Epithelial cell of proximal tubule (primary cell): ENCODE measurements around a stretch of chr16.

- RAMPAGE, long total RNA: no peak
- RRBS: no CpG with 5 or more reads among the region's 12 CpGs
Measured at GRCh38 chr16:57675712-57676553, 7.8 kb downstream of the ADGRG3 start.

- RAMPAGE, long total RNA: no peak
- RRBS: no CpG with 5 or more reads among the region's 11 CpGs
Measured at GRCh38 chr16:57688509-57689363, 5.9 kb upstream of the DRC7 start.

- RAMPAGE, long total RNA: no peak
- RRBS: no CpG with 5 or more reads among the region's 19 CpGs
Measured at GRCh38 chr16:57689462-57690360, 4.9 kb upstream of the DRC7 start.

- RAMPAGE, long total RNA: no peak
- RRBS: no CpG with 5 or more reads among the region's 7 CpGs
Measured at GRCh38 chr16:57703812-57704211, 9.2 kb downstream of the DRC7 start.

- RAMPAGE, long total RNA: no peak
- RRBS: no CpG with 5 or more reads among the region's 13 CpGs
Measured at GRCh38 chr16:57764070-57764723, 28.6 kb downstream of the KATNB1 start.

DNA sequence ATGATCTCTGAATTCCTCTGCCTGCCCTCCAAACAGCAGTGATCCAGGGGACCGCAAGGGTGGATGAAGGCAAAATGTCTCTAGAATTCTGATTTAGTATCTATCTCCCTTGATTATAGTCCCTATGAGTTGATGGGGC, 1.4 kb upstream of the KIFC3 start:
- RAMPAGE, long total RNA: no peak
- RRBS: no CpG with 5 or more reads among the region's 1 CpG

DNA sequence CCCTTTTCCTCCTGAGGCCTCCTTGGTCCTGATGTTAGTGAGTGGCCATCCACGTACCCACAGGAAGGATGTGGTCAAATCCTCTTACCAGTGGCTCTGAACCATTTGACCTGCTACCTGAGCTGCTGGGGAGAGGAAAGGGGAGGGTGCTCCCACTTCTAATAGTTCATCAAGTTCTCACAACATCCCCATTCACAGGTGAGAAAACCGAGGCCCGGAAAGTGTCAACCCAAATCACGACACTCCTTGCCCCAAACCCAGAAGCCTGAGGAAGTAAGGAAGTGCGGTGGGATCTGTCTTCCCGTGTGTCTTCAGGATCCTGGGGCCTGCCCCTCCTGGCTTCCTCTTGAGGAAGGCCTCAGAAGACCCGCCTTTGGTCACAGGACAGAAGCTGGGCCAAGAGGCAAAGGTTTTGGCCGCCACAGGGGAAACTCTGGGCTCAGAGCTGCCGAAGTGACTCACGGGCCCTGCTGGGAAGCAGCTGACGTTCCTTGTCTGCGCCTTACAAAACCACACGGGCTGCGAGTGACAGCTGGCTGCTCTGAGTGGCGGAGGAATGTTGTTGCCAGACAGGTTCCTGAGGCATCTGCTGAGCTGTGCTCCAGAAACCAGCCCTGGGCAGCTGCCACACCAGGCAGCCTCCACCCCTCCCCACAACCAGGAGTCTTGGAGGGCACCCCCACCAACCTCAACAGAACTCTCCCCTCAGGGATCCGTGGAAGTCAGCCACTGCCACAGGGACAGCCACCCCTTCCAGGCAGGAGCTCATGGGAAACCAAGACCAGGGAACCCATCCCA, 13.9 kb upstream of the KIFC3 start:
- RAMPAGE, long total RNA: no peak
- RRBS: no CpG with 5 or more reads among the region's 16 CpGs

GRCh38 chr16:58126742-58128047, 2.0 kb downstream of the CFAP20 start:
- RAMPAGE, long total RNA: no peak
- RRBS: no CpG with 5 or more reads among the region's 17 CpGs

- RAMPAGE, long total RNA: no peak
- RRBS: no CpG with 5 or more reads among the region's 34 CpGs
Measured at GRCh38 chr16:58157479-58158417, 28.6 kb upstream of the CFAP20 start.

DNA sequence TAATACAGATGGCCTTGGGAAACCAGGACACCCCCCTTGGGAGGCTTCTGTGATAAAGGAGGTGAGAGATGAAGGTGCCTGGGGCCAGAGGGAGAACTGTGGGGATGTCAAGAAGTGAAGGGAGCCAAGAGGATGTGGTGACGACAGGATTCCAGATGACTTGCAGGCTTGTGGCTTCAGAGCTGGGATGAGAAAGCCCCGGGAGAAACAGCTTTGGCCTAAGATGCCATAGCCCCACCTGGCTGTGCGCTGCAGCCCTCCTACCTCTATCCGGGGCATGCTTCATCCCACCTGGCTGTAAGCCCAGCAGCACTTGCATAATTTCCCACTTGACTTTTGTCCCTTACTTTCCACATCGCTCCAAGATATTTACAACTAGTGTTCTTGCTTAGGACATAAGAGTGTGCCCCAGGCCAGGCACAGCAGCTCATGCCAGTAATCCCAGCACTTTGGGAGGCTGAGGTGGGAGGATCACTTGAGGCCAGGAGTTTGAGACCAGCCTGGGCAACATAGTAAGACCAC, 29.3 kb downstream of the GINS3 start:
- RAMPAGE, long total RNA: no peak
- RRBS: 35% methylated on average over 3 of the region's 5 CpGs

DNA sequence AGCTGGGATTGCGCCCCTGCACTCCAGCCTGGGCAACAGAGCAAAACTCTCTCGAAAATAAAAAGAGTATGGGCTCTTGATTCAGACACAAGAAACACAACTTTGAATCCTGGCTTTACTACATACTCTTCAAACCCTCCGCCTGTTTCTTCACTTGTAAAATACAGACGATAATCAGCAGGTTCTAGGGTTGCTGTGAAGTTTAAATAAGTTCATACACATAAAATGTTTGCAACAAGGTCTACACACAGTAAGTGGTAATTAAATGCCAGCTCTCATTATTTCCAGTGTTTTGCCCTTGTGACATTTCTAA, 32.0 kb downstream of the GINS3 start:
- RAMPAGE, long total RNA: no peak
- RRBS: no CpG with 5 or more reads among the region's 4 CpGs

GRCh38 chr16:58451325-58451605, 48.7 kb upstream of the NDRG4 start:
- RAMPAGE, long total RNA: no peak
- RRBS: no CpG with 5 or more reads among the region's 1 CpG

- RAMPAGE, long total RNA: no peak
- RRBS: 3% methylated on average over 9 of the region's 43 CpGs
Measured at GRCh38 chr16:58464515-58465461, 35.2 kb upstream of the NDRG4 start.

GRCh38 chr16:58487655-58488137, 12.2 kb upstream of the NDRG4 start:
- RAMPAGE, long total RNA: no peak
- RRBS: 4% methylated on average over 14 of the region's 36 CpGs

- RAMPAGE, long total RNA: no peak
- RRBS: 7% methylated on average over 2 of the region's 59 CpGs
Measured at GRCh38 chr16:58500941-58502178, 1.4 kb downstream of the NDRG4 start.

DNA sequence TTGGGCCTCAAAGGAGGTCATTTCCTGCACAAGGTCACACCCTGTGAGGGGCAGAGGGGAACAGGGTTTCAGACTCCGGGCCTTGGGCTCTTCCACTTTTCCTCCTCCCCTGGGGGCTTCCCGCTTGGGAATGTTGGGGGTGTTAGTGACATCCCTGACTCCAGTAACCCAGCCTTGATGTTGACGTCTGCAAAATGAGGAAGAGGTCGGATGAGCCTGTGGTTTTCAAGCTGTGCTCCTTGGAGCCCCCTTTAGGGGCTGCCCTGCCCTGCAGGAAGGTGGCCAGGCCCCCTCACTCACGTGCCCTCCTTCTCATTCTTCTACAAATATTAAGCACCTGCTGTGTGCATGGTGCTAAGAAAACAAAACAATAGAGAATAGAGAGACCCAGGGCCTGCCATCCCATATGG, 7.2 kb downstream of the NDRG4 start:
- RAMPAGE, long total RNA: no peak
- RRBS: no CpG with 5 or more reads among the region's 5 CpGs

DNA sequence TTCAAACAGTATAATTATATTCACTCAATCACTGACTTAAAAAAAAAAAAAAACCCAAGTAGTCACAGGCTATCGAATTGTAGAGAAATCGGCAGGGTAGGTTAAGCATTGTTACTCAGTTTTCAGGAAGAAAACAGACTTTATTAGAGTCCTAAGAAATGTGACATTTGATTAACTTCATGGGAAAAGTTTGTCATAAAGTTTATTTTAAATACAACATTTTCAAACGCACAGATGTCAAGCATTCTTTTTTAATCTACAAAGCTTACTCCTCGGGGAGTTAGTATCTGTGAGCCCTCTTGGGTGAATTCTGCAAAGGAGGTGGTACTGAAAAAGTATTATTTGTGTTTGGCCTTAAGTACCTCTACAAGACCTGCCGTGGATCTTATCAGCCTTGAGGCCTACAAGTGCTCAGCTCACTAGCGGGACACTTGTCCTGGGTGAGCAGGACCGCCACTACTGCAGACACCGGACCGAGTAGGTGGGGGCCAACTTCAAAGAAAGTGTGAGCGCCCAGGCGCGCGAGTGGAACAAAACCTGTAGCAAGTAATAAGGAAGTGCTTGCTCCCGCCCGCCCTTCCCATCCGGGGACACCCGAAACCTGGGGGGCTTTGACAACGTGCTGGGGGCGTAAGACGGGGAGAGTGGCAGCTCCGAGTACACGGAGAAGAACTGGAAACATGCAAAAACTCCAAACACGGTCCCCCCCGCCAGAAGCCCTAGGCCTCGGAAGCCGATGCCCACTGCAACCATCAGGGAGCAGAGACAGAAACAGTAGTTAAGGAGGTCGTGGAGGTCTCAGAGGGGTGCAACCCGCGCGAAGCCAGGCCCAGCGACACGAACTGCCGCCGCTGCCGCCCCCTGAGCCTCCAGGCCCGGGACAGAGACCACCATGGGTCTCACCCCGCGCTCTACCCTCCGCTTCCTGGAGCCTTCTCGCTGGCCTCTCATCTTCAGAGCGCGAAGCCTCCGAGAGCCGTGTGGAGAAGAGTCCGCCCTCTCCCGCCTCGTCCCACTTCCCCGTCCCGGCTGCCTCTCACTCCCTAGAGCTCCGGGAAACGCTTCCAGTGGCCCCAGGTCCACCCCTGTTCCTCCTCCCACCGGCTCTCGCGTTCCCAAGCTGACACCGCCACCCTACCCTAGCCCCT, 690 bp downstream of the CNOT1 start:
- RAMPAGE, long total RNA: no peak
- RRBS: 1% methylated on average over 8 of the region's 55 CpGs

DNA sequence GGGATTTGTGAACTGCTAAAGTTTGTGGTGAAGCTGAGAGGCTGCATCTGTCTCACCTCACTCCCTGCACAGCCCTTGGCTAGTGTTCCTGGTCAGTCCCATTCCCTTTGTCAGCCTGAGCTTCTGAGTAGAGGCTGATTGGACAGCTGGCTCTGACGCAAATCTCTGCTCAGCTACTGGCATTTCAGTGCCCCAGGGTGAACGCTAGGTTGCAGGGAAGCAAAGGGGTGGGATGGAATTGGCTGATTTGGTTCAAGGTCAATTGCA, 23.1 kb upstream of the CNOT1 start:
- RAMPAGE, long total RNA: no peak
- RRBS: no CpG with 5 or more reads among the region's 2 CpGs

GRCh38 chr16:58730768-58731080, 3.4 kb downstream of the GOT2 start:
- RAMPAGE, long total RNA: no peak
- RRBS: no CpG with 5 or more reads among the region's 3 CpGs

GRCh38 chr16:61128745-61129226, 907.5 kb downstream of the CDH8 start:
- RAMPAGE, long total RNA: no peak
- RRBS: 95% methylated on average over 8 of the region's 44 CpGs